Cytotoxic T cell (primary cell): Measurements from ENCODE around the genes TYSND1 and NODAL.

- PRO-cap, 2 experiments = peak in 1 of 2 experiments; most common plus-strand start chr10:68600481 (in 1); most common minus-strand start chr10:68600420 (in 1)
These were observed 40.0 kb downstream of the TET1 start for GRCh38 chr10:68599931-68600815.

GRCh38 chr10:69100369-69101065 is 12.6 kb downstream of the SRGN start:
- PRO-cap, 2 experiments = no peak in any of the 2 experiments

- PRO-cap, 2 experiments = no peak in any of the 2 experiments
These were observed 10.0 kb upstream of the HKDC1 start for GRCh38 chr10:69209916-69210664.

DNA sequence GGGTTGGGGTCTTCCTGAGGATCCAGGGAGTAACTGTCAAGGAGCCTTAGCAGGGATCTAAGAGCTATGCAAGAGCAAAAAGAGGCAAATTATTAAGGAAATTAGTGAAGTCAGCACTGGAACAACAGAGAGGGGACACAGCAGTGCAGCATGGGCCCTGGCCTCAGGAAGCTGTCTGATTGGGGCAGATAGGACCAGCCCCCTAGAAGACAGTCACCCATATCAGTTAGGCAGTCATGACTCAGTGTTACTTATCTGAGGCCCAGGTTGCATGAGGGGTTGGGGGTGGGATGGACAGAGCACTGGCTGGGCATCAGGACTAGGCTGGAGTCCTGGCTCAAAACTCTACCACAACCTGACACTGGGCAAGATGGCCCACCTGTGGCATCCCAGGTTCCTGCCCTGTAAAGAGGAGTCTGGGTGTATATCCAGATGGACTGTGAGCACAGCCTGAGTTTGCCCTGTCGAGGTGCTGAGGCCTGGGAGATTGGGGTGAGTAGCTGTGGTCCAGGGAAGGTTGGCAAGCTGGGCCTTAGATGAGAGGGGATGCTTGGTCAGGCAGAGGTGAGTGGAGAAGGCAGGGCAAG is 3.0 kb upstream of the HK1 start:
- PRO-cap, 2 experiments = no peak in any of the 2 experiments

GRCh38 chr10:69326037-69326678 is 7.5 kb downstream of the HK1 start:
- PRO-cap, 2 experiments = no peak in any of the 2 experiments

DNA sequence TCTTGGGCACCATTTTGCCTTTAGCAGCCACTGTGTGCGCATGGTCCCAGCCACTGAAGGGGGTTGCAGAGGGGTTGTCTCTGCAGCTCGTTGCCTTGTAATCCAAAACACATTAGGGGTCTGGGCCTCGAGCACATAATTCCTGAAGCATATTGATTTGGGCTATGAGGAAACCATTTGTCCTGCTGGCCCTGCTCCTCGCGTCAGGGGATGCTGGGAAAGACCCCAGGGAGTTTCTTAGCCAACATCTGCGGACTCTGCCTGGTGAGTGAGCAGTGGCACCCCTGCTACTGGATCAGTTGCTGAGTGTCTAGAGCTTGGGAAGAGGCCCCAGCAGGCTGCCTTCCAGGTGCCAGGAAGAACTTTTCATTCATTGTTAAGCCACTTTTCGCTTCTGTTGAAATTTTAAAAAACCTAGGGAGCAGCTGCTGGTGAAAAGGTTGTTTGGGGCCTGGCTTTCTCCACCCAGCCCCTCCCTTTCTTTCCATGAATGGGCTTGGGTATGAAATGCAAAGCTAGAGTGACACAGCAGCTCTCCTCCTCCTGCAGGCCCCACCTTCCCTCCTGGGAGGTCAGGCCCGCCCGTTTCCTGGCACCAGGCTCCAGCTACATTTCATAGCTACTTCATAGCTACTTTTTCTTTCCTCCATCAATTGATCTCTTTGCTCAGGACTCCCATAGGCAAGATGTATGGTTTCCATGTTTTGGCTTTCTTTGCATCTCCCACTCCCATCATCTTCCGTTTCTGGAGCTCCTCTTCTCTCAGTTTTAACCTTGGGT is 26.8 kb downstream of the TACR2 start:
- PRO-cap, 2 experiments = no peak in any of the 2 experiments

DNA sequence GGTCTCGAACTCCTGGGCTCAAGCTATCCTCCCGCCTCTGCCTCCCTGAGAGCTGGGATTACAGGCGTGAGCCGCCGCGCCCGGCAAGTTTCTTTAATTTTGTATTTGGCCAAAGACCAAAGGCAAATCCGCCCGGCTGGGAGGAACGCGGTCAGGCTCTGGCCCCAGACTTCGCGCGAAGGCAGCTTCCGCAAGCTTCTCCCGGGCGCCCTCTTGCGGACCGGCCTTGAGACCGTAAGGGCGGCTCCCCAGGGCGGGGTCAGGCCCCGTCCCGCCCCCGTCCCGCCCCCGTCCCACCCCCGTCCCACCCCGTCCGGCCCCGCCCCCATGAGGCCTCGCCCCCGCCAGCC is 8.2 kb downstream of the TACR2 start:
- PRO-cap, 2 experiments = peak in 2 of 2 experiments; most common minus-strand start position 174 of the sequence (in 2)

DNA sequence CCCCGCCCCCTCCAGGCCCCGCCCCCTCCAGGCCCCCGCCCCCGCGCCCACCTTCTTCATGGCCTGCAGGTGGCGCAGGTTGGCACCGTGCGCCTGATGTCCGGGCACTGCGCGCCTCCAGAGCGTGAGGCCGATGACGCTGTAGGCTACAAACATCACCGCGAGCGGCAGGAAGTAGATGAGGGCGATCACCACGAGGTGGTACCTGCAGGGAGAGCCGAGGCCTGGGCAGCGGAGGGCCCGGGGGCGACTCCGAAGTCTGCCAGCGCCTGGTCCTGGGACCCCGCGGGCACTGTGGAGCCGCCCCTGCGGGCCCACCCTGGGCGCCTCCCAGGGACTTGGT is 7.9 kb downstream of the TACR2 start:
- PRO-cap, 2 experiments = peak in 2 of 2 experiments; most common plus-strand start position 181 of the sequence (in 1)

DNA sequence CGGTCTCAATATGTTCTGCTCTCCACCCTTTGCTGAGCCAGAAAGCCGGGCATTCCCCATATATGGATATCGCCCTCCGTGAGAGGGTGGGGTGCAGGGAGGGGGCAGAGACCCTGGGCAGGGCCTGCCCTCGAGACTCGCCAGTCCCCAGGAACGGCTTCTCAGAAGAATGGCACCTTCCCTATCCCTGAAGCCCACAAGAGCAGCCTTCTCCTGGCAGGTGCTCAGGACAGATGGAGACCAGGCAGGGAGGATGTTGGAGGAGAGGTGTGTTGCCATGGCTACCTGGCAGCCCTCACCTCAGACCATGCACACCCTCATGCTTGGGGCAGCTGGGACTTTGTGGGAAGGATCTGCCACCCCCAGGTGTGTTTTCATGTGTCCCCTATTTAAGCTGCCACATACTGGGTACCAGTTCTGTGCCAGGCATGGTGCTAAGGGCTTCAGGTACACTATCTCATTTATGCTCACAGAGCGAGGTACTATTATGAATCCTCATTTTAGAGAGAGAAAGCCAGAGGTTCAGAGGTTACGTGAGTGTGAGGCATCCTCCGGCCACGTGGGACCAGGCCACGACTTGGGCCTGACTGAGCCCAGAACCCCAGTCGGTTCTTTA is 3.2 kb downstream of the TACR2 start:
- PRO-cap, 2 experiments = no peak in any of the 2 experiments

- PRO-cap, 2 experiments = no peak in any of the 2 experiments
These were observed 852 bp downstream of the TACR2 start for GRCh38 chr10:69415864-69416267.

DNA sequence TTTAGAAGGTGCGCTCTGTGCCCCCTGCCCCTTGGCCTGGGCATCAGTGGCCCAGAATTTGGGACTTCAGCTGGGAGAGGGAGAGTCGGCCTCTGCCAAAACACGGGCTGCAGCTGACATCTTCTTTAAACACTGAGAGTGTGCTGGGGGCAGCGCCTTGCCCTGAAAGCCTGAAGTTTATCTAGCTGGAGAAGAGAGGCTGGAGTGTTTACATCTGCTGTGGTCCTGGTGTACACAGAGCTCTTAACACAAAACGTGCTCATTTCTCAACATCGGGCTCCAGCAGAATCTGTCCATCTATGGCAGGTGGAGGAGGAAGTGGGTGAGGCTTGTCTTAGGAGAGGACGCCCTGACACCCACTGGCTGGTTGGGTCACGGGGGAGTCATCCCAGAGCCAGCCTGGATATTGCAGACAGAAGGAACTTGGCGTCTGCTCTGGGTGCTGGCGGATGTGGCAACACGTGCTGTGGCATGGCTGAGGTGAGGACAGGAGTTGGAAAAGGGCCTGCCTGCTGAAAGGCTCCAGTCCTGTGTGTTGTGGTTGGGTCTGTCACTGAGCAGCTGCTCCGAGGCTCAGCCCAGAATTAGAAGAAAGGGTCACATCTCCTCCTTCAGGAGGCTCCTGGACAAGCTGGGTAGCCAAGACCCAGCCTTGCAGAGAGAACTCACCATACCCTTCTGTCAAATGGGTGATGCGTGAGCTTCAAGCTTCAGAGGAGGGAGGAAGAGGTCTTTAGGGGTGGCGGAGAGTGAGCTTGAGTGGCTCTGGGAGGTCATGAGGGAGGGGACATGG is 5.2 kb upstream of the TACR2 start:
- PRO-cap, 2 experiments = no peak in any of the 2 experiments

DNA sequence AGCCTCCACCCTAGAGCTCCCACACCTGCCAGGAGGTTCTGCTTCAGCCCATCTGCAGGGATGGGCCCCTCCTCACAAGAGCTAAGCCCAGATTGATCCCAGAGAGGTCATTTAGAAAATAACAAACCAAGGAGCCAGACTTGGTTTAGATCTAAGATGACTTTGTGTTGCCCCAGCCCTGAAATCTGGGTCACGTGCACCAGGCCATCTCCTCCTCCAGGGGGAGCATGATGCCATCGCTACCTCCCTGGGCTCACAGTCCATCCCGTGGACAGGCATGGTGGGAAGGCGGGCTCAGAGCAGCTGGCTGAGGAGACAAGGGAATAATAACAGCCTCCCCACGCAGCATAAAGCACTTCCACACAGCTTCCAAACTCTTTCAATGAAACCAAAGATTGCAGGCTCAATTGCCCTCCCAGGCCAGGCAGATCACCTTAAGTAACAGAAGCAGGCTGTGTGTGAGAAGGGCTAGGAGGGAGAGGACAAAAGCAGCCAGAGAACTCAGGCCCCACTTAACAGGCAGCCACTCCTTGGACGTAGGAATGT is 99.9 kb downstream of the COL13A1 start:
- PRO-cap, 2 experiments = no peak in any of the 2 experiments

DNA sequence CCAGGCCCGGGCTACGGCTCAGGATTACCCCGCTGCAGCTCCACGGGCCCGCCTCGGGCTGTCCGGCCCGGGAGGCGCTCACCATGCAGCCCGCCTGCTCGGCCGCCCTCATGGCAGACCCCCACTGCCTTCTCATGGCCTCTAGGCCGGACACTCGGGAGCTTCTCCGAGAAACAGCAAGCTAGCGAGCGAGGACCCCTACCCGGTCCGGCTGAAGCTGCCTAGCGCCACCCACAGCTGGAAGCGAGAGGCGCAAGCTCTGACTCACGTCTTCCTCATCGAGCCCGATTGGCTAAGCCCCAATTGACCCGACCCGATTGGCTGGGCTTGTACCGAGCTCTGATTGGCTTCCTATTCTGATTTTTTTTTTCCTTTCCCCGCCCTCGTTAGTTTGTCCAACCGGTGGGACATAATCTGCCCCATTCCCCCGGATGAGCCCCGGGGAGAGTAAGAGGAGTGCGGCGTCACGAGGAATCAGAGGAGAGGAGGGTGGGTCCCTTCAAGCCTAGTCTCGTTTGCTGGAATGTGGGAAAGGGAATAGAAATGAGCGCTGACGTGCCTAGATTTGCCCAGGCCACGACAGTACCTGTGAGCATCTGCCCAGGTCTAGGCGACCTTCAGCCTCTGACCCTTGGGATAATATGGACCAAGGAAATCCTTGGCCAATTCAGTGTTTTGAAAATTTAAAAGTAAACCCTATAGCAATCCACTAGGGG is at the start of gene TYSND1:
TSS of gene TYSND1 (minus strand) at position 250 of the 716 bp plus-strand sequence.
- PRO-cap, 2 experiments = peak in 2 of 2 experiments; most common plus-strand start position 422 of the sequence (in 2); most common minus-strand start position 204 of the sequence (in 1)

DNA sequence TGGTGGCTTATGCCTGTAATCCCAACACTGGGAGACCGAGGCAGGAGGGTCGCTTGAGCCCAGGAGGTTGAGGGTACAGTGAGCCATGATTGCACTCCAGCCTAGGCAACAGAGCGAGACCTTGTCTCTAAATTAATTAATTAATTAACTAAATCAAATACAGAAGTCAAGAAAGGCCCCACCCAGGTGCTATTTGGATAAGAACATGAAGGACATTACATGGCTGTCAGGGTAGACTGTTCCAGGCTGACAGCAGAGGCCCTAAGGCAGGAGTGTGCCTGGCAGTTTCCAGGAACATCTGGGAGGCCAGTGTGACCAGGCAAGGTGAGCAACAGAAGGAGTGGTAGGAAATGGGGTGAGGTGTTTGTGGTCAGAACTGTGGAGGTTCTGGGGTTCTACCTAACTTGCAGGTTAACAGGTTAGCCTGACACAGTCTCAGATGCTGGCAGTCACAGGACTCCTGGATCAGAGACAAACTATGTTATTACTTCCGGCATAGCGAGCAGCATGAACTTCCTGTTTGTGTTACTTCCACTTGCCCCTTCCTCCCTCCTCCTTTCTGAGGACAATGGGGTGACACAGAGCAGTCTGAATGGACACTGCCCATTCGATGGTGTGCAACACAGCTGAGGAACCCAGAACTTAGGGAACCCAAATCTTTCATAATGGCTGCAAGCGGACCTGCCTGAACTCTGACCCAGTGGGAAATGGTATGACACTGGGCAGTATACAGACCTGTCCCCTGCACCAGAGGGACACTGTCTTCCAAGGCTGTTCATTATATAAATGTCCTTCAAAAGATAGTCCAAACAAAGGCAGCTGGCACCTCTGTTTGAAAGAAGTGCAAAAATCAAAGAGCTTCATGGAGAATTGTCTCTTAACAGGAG is 3.8 kb upstream of the SAR1A start:
- PRO-cap, 2 experiments = no peak in any of the 2 experiments

- PRO-cap, 2 experiments = no peak in any of the 2 experiments
These were observed 22.5 kb upstream of the PPA1 start for GRCh38 chr10:70255537-70256296.

DNA sequence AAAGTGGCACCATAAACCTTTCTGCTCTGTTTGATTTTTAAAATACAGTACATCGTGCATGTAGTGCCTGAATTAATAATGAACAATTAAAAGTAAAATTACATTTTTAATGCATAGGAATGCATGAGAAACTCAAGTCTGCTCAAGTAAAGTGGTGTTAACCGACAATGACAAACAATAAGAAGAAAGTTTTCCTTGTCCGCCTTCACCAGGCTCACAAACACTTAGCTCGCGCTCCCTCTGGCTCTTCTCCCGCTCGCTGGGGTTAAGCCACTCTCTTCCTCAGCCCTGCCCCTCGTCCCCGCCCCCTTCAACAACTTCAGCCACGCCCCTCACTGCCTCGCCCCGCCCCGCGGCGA is 234 bp upstream of the EIF4EBP2 start:
- PRO-cap, 2 experiments = peak in 2 of 2 experiments; most common minus-strand start position 242 of the sequence (in 1)

- PRO-cap, 2 experiments = no peak in any of the 2 experiments
These were observed 13.8 kb downstream of the NODAL start for GRCh38 chr10:70427635-70428227.

DNA sequence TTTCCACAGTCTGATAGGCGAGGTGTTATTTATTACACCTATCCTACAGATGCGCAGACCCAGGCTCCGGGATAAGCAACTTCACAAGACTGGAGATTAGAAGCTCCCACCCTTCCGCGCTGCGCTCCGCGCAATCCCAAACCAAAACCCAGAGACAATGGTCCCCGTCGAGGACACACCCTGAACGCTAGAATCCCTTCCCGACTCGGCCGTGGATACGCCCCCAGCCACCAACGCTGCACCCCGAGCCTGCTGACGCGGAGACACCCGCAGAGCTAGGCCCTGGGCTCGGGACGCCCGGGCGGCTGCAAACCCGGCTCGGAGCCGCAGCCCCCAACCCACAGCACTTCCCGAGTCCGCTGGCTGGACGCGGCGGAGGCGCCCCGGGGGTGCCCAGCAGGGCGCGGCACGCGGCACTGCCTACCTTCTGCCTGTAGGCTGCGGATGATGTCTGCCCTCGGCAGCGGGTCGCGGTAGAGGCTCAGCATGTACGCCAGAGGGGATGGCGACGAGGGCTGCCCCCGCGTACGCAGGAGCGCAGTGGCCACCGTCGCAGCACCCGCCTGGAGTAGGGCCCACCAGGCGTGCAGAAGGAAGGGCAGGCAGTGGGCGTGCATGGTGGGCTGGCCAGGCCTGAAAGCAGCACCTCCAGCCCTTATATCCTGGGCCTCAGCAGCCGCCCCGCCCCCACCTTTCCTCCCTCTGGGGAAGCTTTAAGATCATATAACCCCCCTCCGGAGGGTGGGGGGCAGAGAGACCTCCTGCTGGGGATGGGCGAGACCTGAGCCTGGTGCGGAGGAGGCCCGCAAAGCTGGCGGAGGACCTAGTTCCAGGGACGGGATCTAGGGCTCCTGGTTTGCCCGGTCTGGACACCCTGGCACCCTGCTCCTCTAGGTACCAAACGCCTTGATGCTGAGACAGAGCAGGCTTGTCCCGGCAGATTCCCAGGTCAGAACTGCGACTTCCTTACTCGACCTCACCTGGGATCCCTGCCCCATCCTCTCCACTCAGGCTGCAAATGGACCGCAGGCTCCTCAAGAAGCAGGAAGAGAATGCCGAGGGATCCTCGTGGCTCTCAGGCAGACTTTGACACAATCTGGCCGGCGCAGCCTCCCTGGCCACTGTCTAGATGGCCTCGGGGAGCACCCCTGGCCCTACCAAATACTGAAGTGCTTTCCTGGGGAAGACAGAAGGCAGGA is at the start of gene NODAL:
TSS of gene NODAL (minus strand) at position 631 of the 1,199 bp plus-strand sequence.
- PRO-cap, 2 experiments = no peak in any of the 2 experiments

GRCh38 chr10:70493071-70493925 is 14.7 kb downstream of the PALD1 start:
- PRO-cap, 2 experiments = no peak in any of the 2 experiments

- PRO-cap, 2 experiments = no peak in any of the 2 experiments
These were observed 36.4 kb downstream of the PALD1 start for GRCh38 chr10:70514860-70515514.